Esophagus muscularis mucosa (tissue), 4 donors: ENCODE measurements around the gene GTF2IRD1.

GRCh38 chr7:72910457-72911157, 14.3 kb upstream of the POM121 start:
- PRO-cap, result no peak
- RAMPAGE, long total RNA, 4 experiments, result no peak in any of the 4 experiments

DNA sequence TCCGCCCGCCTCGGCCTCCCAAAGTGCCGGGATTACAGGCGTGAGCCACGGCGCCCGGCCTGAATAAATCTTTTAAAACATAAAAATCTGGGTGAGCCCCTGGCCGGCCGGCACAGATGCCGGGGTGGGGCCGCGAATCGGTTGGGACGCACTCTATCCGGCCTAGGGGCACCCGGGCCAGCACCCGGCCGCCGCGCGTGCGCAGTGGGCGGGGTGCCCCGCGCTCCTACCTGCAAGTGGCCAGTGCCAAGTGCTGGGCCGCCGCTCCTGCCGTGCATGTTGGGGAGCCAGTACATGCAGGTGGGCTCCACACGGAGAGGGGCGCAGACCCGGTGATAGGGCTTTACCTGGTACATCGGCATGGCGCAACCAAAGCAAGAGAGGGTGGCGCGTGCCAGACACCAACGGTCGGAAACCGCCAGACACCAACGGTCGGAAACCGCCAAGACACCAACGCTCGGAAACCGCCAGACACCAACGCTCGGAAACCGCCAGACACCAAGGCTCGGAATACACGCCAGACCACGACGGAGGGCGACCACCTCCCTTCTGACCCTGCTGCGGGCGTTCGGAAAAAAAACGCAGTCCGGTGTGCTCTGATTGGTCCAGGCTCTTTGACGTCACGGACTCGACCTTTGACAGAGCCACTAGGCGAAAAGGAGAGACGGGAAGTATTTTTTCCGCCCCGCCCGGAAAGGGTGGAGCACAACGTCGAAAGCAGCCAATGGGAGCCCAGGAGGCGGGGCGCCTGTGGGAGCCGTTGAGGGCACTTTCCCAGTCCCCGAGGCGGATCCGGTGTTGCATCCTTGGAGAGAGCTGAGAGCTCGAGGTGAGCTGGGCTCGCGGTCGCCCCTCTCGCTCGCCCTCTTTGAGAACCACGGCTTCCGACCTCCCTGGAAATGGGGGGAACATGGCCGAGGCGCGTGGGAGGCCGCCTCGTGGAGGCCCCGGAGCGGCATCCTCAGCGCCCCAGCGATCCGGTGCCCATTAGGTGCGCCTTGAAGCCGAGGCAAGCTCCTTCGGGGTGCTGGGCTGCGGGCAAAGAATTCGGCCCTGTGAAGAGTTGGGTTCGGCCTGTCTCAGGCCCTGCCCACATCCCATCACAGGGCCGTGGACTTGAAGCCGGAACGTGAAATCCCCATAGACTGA, 23.8 kb downstream of the SPDYE8 start:
- PRO-cap, result bidirectional peak, plus-strand start at position 819 of the sequence, minus-strand start at position 593 of the sequence
- RAMPAGE, long total RNA, 4 experiments, result start-site peak on the plus strand in 4 of 4 experiments, centred at positions 758 to 789 of the sequence, 20 to 47 reads per replicate; start-site peak on the minus strand in 3 of 4 experiments, centred at positions 549 to 559 of the sequence, 119 to 222 reads per replicate

- PRO-cap, result no peak
- RAMPAGE, long total RNA, 4 experiments, result no peak in any of the 4 experiments
Measured at GRCh38 chr7:73428865-73429403, 4.6 kb upstream of the FZD9 start.

- PRO-cap, result no peak
- RAMPAGE, long total RNA, 4 experiments, result no peak in any of the 4 experiments
Measured at GRCh38 chr7:73573925-73574676, 4.3 kb downstream of the TBL2 start.

DNA sequence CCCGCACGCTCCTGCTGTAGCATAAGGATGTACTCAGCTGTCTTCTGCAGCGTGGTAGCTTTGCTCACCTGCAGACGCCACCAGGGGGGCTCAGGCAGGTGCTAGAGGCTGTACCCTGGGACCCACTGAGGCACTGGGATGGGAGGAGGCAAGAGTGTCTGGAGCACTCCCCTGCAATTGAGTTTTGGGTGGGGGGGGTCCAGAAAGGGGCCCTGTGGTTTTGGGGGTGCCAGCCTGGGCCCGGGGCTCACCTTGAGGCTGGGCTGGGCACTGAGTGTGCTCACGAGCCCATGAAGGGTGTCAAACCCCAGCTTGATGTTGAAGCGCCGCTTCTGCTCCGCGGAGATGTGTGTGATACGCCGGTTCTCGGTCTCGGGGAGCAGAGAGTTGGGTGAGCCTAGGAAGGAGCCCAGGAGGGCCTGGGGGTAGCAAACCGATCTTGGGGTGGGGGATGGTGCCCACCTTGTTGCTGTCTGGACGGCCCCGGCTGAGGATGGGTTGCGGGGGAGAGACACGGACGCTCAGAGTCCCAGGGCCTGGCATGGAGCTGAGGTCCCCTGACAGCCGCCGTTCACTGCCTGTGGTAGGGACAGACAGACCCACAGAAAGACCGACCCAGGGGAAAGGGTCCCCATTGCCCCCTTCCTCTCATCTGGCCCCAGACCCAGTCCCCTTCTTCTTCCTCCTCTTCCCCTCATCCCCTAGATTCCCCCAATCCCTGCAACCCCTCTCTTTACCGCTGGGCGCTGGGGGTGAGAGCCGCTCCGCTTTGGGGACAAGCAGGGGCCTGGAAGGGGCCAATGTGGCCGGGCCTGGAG, 17.7 kb upstream of the TBL2 start:
- PRO-cap, result no peak
- RAMPAGE, long total RNA, 4 experiments, result no peak in any of the 4 experiments

DNA sequence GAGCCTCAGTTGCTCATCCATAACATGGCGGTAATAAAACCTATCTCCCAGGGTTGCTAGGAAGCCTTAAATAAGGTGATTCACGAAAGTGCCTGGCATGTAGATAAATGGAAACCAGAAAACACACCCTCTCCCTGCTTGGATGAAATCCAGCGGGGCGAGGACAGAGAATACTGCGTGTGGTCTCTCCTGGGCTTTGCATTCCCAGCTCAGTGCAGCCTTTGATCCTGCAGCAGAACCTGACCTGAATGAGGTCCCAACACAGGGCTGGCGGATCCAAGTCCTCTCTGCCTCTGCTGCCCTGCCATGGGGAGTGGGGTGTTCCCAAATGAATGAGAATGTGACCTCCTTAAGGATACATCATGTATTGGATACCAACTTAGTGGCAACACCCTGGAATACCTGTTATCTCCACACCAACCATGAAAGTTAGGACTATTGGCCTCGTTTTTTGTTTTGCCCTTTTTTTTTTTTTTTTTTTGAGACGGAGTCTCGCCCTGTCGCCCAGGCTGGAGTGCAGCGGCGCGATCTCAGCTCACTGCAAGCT, 9.9 kb downstream of the MLXIPL start:
- PRO-cap, result no peak
- RAMPAGE, long total RNA, 4 experiments, result no peak in any of the 4 experiments

GRCh38 chr7:73707106-73707683, 12.3 kb downstream of the STX1A start:
- PRO-cap, result no peak
- RAMPAGE, long total RNA, 4 experiments, result no peak in any of the 4 experiments

- PRO-cap, result no peak
- RAMPAGE, long total RNA, 4 experiments, result no peak in any of the 4 experiments
Measured at GRCh38 chr7:73740746-73741286, 2.2 kb upstream of the ABHD11 start.

GRCh38 chr7:73831181-73831719, 454 bp downstream of the CLDN4 start:
- PRO-cap, result no peak
- RAMPAGE, long total RNA, 4 experiments, result no peak in any of the 4 experiments

- PRO-cap, result bidirectional peak, plus-strand start at chr7:74027018, minus-strand start at chr7:74026934
- RAMPAGE, long total RNA, 4 experiments, result no peak in any of the 4 experiments
Measured at GRCh38 chr7:74026540-74027206, 1.3 kb upstream of the ELN start.

GRCh38 chr7:74030570-74031200, 2.7 kb downstream of the ELN start:
- PRO-cap, result unidirectional peak, minus-strand start at chr7:74030903
- RAMPAGE, long total RNA, 4 experiments, result no peak in any of the 4 experiments

GRCh38 chr7:74084272-74085360, 1.0 kb downstream of the LIMK1 start:
- PRO-cap, result no peak
- RAMPAGE, long total RNA, 4 experiments, result no peak in any of the 4 experiments

- PRO-cap, result no peak
- RAMPAGE, long total RNA, 4 experiments, result no peak in any of the 4 experiments
Measured at GRCh38 chr7:74133641-74134103, 40.5 kb upstream of the EIF4H start.

- PRO-cap, result unidirectional peak, minus-strand start at chr7:74174911
- RAMPAGE, long total RNA, 4 experiments, result no peak in any of the 4 experiments
Measured at GRCh38 chr7:74174455-74175247, 495 bp downstream of the EIF4H start.

GRCh38 chr7:74206512-74206818, 3.3 kb upstream of the LAT2 start:
- PRO-cap, result no peak
- RAMPAGE, long total RNA, 4 experiments, result no peak in any of the 4 experiments

DNA sequence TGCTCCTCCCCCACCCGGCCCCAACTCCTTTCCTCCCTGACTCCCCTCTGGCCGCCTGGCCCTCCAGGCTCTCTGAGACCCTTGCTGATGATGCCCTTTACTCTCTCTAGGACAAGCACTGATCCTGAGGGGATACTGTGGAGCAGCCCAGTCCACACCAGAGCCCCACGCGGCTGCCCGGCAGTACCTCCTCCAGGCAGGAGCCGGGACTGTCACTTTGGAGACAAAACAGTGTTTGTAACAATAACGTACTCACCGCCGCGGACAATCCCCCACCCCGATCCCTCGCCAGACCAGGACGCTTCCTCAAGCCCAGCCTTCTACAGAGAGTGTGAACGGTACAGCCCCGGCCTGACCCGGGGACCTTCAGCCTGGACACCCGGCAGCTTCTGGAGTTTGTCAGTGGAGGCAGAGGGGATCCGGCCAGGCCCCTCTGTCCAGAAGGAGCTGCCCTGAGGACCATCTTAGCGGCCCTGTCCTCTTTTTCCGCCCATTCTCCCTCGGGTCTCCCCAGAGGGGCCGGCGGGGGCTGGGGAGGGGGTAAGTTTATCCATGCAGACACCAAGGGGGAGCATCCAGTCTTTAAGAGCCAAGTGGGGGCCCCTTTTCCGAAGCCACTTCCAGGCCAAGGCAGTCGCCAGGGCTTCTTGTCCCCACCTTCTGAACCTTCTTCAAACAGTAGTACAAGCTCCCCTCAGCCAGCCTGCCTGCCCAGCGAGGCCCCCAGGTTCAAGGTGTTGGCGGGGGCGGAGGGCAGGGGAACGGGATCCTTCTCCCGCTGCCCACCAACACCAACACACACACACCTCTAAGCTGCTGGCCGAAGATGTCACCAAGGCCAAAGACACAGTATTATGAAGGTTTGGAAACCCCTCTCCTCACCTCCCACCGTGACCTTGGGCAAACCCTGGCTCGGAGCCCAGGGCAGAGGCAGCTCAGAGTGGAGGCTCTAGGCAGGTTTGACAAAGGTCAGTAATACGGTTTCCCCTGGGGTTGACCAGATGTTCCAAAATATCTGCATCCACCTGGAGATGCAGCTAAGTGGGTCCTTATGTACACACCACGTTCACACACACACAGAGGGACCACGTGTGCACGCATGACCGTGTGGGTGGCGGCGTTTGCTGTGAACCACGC, 49.6 kb upstream of the GTF2IRD1 start:
- PRO-cap, result no peak
- RAMPAGE, long total RNA, 4 experiments, result no peak in any of the 4 experiments

- PRO-cap, result bidirectional peak, plus-strand start at chr7:74453906, minus-strand start at chr7:74453717; bidirectional peak, plus-strand start at chr7:74454093, minus-strand start at chr7:74454060
- RAMPAGE, long total RNA, 4 experiments, result no peak in any of the 4 experiments
Measured at GRCh38 chr7:74453265-74454223, at the start of gene GTF2IRD1. GTF2IRD1 (plus strand) TSS chr7:74453906.

GRCh38 chr7:74462563-74463058, 8.9 kb downstream of the GTF2IRD1 start:
- PRO-cap, result no peak
- RAMPAGE, long total RNA, 4 experiments, result no peak in any of the 4 experiments

DNA sequence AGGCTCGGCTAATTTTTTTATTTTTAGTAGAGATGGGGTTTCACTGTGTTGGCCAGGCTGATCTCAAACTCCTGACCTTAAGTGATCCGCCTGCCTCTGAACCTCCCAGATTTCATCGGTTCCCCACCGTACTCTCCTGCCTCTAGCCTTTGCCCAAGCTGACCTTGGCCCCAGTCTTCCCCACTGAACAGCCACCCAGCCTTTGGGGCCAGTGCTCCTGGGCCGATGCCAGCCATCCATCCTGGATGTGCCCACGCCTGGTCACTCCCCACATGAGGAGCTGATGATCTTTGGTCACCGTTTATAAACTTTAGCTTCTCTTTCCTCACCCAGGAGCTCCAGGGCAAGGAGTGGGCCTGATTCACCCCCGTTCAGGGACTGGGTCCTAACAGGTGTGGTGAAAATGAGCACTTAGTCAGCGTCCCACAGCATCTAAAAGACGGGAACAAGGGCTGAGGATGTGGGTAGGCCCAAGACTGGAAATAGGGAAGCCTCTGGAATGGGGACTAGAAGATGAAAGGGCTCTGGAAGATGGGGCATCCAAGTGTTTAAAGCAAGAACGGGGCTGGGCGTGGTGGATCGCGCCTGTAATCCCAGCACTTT, 22.9 kb downstream of the GTF2IRD1 start:
- PRO-cap, result no peak
- RAMPAGE, long total RNA, 4 experiments, result no peak in any of the 4 experiments

DNA sequence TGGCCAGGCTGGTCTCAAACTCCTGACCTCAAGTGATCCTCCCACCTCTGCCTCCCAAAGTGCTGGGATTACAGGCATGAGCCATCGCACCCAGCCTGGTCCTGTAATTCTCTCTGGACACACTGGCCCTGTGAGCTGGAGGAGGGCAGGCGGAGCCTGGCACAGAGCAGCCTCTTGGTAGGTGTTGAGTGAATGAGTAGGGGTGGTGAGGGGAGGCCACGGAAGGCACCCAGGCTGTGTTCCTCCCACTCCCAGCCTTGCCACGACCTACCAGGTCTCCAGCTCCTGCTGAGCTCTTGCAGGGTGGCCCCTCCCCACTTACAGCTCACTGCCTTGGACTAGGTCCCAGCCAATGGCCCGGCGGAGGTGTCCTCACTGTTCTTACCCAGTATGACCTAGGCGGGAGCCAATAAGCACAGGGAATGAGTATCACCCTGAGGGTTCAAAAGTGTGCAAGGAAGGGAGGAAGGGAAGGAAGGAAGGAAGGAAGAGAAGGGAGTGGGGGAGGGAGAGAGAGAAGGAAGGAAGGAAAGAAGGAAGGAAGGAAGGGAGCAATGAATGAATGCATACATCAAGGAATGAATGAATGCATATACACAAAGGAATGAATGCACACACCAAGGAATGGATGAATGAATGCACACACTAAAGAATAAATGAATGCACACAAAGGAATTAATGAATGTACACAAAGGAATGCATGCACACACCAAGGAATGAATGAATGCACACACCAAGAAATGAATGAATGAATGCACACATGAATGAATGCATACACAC, 45.4 kb downstream of the GTF2IRD1 start:
- PRO-cap, result no peak
- RAMPAGE, long total RNA, 4 experiments, result no peak in any of the 4 experiments